Brain (tissue), 1 donor: Measurements from ENCODE around the gene SRSF1.

GRCh38 chr17:57569942-57570311, 175.2 kb downstream of the CCDC182 start:
- RRBS: no CpG with 5 or more reads among the region's 8 CpGs

DNA sequence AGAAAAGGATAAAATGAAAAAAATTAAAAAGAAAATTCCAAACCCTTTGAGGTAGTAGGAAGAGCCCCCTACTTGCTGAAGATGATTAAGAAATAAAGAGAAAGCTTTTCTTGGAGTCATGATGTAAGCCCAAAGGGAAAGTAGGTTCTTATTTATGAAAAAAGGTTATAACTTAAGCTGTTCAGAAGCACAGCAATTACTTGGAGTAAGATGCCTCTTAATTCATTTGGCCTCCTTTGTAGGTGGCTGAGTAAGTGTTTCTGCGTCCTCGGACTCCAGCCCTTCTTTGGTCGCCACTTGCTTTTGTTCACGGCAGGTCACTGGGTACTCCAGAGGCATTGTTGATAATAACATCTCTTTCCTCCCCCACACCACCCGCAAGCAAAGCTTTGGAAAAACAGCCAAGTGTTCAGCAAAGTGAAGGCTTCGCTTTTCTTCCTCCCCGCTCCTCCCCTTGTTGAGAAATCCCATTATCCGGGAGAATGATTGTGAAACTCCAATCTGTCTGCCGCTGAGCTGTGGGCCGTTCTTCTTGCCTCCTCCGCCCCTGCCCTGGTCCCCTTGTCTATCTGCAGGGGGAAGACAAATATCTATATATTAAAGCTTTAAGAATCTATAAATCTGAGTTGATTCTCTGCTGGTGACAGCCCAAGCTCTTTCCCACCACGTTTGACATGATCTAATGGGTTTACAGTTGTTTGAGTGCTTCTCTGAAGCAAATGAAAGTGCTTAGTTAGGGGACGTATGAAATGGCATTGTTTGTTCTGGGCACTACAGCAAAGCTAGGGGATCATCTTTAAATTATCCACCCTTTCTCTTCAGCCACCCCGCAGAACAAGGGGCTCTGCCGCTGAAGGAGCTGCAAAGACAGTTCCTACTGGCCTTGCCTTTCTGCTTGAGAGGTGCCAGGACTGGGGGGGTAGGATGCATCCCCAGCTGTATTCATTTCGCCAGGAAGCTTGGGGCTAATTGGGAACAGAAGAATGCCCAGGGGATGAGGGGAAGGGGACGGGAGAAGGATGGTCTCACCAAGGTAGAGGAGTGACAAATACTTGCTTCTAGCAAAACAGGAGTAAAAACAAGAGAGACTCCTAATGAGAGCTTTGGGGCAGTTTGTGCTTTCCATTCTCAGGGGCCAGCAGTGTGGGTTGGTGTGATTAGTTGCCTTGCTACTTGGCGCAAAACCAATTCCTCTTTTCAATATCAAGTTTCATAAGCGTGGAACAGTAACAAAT, 167.1 kb downstream of the CCDC182 start:
- RRBS: no CpG with 5 or more reads among the region's 19 CpGs

DNA sequence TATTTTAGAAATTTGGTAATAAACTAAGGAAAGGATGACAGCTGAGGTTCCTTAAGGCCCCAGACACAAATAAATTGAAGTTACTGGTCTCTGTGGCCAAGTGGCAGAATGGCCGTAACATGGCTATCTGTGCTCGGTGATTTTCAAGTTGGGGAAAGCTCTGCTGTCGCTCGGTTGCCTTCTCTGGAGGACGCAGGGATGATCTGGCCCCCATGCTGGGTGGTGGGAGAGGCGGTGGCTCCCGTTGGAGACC, 166.0 kb downstream of the CCDC182 start:
- RRBS: no CpG with 5 or more reads among the region's 7 CpGs

DNA sequence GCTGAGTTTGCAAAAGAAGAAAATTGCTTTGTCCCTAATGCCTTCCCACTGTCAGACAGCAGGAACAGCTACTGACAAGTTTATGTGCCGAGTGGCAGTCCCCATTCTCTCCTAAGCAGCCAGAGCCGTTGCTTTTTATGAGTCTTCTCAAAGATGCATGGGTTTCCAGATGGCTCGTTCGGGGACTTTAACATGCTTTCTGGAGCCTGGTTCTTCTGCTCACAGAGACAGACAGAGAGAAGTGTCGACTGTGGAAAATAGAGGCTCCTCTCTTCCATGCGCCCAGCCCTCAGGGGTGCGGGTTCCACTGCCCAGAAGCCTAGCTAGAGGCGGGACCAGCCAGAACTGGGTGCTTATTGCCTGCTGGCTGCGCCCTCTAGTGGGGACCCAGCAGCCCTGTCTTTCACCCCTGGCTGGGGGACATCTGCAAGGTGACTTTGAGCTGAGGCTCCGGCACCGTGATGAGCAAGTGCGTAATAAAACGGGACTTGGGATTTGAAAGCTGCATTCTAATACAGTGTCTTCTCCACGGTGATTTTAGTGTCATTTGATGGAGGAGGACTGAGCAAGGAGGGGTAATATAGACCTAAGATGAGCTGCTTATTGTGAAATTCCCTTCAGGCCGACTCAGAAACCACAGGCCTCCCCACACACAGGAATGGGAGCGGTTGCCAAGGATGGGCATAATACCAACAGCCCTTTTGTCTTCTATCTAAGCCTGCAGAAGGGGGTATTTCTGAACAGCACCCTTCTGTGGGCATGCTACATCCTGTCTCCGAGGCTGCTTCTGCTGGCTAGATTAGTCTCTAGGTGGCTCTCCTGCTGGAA, 73.2 kb downstream of the CCDC182 start:
- RRBS: no CpG with 5 or more reads among the region's 17 CpGs

DNA sequence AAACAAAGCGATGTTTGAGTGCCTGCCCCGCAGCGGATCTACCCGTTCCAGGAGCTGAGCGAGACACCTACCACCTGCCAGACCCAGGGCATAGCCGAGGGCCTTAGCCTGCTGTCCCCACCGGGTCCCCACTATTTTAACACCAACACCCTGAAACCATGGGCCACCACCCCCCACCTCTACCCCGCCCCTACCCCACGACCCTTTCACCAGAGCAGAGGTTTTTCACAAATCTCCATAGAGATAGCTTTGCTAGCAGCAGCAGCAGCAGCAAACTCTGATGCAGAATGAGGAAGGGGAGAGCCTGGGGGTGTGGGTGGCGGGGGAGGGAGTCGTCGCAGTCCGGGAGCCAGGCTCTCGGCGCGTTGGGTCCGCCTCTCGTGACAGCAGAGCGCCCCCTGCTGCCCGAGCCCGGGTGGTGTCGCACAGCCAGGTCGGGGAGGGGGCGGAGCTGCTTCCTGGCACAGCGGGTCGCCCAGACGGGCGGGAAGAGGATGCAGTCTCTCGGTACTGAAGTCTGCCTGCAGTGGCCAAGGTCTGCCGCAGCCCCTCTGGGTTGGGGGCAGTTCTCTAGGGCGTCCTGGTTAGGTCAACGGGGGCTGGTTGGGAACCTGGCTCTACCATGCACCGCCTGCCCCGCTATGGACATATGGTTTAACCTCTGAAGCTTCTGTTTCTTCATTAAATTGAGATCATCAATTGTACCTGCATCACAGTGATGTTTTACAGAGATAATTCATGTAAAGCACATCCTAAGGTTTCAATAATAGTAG, 38.1 kb upstream of the CCDC182 start:
- RRBS: 2% methylated on average over 9 of the region's 34 CpGs

- RRBS: no CpG with 5 or more reads among the region's 3 CpGs
These were observed 1.1 kb upstream of the MRPS23 start for GRCh38 chr17:57851014-57851335.

DNA sequence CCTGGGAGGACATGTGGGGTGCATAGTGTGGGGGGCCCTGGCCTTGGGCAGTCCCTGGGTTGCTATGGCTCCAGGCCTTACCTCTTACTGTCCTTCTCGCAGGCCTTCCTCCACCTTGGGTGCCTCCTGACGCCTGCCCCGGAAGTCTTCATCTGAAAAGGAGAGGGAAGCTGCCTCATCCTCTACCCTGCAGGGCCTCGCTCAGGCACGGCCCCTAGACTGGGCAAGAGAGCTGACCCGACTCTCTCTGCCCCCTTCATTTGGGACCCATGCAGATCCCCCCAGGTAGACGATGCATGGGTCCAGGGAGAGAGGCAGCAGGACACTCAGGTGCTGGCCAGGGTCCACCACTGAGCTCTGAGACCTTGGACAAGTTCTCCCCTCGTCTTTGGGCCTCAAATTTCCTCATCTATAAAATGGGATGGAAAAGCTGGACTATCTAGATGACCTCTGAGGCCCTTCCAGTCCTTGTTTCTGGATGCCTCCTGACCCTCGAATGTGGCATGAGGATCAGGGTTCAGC, 16.6 kb upstream of the MRPS23 start:
- RRBS: no CpG with 5 or more reads among the region's 9 CpGs

GRCh38 chr17:57920849-57921883, 34.0 kb downstream of the CUEDC1 start:
- RRBS: no CpG with 5 or more reads among the region's 16 CpGs

- RRBS: no CpG with 5 or more reads among the region's 5 CpGs
These were observed 14.5 kb downstream of the CUEDC1 start for GRCh38 chr17:57940606-57941307.

DNA sequence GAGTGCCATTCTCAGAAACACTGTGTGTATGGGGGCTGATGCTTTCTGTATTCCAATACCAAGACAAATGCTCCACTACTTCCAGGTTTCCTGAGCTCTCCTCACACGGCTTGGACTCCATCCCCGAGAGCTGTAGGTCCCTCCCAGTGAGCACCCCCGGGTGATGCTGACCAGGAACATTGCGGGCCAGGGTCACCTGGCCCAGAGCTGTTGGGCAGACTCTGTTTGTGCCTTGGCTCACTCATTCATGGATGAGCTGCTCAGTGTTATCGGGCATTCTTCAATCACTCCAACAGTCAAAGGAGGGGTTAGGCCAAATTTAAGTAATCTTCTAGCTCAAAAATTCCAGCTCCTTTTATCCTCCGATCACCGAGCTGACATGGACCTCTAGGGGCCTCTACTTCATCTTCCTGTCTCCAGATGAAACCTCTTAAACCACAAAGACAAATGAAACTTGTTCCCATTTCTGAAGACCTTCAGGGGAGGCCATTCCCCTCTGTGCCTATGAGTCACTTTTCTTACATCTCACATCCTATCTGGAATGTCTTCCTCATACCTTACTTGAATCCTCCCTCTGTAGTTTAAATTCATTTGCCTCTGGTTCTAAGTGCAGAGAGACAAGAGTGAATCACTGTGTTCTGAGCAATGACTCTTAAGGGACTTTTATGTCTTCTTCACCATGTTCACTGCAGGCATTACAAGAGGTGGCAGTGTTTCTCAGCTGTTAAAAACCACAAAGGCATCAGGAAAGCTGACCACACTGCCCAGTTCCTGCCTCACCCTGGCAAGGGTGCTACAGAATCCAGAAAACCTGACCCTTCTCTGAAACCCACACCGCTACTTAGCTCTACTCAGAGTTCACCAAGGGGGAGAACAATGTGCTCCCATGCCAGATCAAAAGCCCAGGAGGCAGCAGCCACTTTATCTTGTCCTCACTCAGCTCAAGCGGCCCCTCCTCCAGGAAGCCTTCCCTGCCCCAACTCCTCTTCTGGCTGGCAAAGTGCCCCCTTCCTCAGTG, 6.7 kb downstream of the CUEDC1 start:
- RRBS: no CpG with 5 or more reads among the region's 9 CpGs

GRCh38 chr17:57971960-57972913, 15.8 kb downstream of the VEZF1 start:
- RRBS: no CpG with 5 or more reads among the region's 4 CpGs

- RRBS: no CpG with 5 or more reads among the region's 2 CpGs
These were observed 4.4 kb upstream of the VEZF1 start for GRCh38 chr17:57992375-57992966.

DNA sequence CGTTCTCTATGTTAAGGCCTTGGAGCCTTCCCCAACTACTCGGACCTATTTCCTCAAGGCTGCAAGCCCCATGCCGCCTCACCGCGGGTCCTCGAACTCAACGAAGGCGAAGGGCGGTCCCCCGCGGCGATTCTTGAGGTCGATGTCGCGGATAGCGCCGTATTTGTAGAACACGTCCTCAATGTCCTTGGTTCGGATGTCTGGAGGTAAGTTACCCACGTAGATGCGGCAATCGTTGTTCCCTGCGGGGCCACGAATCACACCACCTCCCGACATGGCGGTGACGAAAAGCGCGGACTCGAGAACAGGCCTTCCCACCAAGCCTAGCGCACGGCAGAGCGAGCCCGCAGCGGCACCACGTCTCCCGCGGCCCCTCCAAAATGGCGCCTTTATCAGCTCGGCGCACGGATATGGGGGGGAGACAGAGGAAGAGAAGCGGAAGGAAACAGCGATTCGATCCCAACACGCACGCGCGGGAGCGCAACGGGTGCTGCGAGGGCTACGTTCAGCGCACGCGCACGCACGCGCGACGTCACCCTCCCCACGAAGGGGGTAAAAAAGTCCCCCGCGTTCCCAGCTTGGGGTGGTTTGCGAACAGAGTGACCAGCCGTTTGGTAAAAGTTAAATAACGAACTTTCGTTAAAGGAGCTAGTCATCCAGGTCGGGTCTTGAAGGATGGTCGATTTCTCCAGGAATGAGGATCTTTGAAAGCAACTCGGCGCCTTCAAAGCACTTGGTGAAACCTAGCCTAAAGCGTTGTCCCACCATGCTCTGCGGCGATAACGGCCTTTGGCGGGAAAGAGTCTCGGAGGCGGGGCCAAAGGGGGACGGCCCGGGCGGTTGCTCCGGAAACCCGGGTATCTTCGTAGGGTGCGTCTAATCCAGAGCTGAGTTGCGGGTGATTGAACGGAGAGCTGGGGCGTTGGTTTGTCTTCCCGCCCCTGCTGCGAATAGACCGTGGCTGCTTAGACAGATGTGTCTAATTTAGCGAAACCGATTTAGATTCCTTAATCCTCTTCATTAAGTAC, at the start of gene SRSF1:
Gene SRSF1, minus strand, starts transcription at position 385 of the 1,028 bp plus-strand sequence.
- RRBS: no CpG with 5 or more reads among the region's 94 CpGs

- RRBS: no CpG with 5 or more reads among the region's 6 CpGs
These were observed 1.2 kb downstream of the DYNLL2 start for GRCh38 chr17:58084346-58084943.

DNA sequence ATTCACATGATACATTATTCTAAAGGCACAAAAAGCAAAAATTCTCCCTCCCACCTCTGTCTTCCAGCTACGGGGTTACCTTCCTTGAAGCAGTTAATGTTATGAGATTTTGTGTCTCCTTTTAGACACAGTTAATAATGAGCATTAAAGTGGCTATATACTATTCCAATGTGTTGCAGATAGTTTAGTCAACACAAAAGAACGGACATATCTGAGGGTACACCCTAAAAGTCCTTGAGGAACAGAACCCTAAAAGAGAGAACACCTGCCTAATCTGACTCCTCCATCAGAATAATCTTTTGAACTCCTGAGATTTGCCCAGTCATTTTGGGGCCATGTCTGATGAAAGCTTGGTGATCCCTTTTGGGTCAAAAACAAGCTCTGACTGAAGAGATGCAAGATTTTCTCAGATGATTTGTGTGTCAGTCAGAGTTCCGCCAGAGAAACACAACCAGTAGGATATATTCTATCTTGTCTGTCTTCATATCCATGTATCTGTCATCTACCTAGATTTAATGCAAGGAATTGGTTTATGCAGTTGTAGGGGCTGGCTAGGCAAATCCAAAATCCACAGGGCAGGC, 12.2 kb downstream of the DYNLL2 start:
- RRBS: no CpG with 5 or more reads among the region's 3 CpGs

- RRBS: no CpG with 5 or more reads among the region's 4 CpGs
These were observed 4.8 kb downstream of the OR4D1 start for GRCh38 chr17:58152830-58153618.

DNA sequence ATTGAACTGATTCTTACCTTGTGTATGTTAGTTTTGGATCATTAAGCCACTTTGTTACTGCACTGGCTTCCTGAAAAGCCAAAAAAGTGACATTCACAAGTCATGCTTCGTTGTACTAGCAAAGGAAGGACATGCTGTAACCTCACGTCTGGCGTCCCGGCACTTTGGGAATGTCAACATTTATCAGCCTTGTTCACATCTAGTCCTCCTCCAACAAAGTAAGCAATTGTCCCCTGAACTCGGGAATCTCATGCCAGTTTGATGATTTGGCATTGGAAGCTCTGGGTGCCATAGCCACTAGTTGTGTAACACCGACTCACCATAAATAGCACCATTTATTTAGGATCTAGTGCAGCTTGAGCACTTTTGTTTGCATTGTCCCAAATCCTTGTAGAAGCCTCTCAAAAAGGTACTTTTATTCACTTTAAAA, 802 bp upstream of the MKS1 start:
- RRBS: no CpG with 5 or more reads among the region's 6 CpGs

GRCh38 chr17:58310346-58311090, 18.1 kb downstream of the TSPOAP1 start:
- RRBS: no CpG with 5 or more reads among the region's 14 CpGs

- RRBS: 67% methylated on average over 2 of the region's 10 CpGs
These were observed 6.2 kb downstream of the TSPOAP1 start for GRCh38 chr17:58322260-58322886.

DNA sequence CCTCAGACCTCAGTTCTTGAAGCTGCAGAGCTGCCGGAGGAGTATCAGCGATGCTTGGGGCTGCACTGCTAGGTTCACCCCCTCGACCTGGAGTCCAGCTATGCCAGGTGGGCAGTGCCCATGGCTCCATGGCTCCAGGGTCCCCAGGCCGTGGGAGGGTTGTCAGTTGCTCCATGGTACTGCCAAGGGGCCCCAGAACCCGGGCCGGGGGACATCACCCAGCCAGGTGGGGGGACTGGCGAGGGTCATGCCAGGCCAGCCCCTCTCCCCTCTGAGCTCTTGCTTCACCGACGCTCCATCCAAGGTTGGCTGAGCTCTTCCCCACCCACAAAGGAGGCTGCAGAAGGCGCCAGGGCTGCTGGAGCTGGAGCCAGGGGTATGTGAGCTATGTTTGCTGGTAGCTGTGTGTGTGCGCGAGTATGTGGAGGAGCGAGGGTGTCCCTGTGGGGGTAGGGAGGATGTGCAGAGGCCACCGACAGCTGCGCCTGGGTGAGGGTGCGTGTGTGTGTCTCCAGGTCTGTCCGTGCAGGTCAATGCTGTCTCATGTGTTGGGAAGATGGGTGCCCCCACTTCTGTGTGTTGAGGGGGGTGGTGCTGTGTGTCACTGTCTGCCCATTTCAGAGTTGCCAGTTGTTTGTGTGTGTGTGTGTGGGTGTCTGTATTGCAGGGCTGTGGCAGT, 710 bp downstream of the TSPOAP1 start:
- RRBS: no CpG with 5 or more reads among the region's 17 CpGs